Helper T cell (primary cell): Measurements from ENCODE around the gene DAOA.

GRCh38 chr13:101026285-101026559, 351.6 kb upstream of the TMTC4 start:
- PRO-cap, 2 experiments: no peak in any of the 2 experiments

DNA sequence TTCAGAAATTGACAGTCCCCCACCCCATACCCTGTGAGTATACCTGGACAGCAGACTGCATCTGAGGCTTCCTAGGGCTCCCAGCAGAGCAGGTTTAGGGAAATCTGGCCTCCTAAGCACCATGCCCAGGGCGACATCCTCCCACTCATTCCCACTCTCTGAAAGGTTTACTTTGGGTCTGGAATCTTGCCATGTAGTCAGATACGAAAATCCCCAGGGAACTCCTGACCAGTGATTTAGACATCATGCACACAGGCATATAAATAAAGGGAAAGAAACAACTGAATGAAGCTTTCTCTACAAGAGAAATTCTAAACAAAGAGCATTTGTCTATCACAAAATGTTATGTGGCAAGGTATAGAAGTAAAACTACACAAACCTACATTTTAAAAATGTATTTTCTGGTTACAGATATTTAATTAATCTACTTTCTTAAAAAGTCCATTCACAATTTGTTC, 795 bp upstream of the NALCN start:
- PRO-cap, 2 experiments: no peak in any of the 2 experiments

GRCh38 chr13:101429709-101430138, 13.4 kb upstream of the NALCN start:
- PRO-cap, 2 experiments: no peak in any of the 2 experiments

DNA sequence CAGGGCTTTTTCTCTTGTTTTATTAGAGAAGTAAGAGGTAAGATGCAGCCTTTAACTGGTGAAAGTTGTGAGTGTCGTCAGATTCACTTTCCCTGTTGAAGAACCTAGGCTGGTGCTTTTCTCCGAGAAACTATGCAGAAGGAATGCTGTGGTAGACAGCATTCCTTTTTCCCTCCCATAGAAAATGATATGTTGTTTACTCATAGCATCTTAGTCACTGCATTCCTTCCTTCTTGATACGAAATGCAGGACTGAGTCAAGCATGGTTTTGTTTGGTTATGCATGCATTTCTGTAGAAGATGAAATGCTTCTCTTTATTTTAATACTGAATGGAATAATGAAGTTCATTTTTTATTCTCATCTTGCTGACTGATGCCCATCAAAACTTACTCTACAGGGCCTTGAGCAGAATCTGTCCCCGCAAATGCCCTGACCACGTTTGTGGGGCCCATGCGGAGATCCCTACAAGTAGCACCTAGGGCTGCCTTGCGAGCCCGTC, 3.5 kb downstream of the ITGBL1 start:
- PRO-cap, 2 experiments: no peak in any of the 2 experiments

GRCh38 chr13:101489759-101490242, 37.3 kb downstream of the ITGBL1 start:
- PRO-cap, 2 experiments: no peak in any of the 2 experiments

- PRO-cap, 2 experiments: no peak in any of the 2 experiments
These were observed 70.8 kb downstream of the ITGBL1 start for GRCh38 chr13:101523192-101523657.

GRCh38 chr13:101523658-101523933, 71.1 kb downstream of the ITGBL1 start:
- PRO-cap, 2 experiments: no peak in any of the 2 experiments

DNA sequence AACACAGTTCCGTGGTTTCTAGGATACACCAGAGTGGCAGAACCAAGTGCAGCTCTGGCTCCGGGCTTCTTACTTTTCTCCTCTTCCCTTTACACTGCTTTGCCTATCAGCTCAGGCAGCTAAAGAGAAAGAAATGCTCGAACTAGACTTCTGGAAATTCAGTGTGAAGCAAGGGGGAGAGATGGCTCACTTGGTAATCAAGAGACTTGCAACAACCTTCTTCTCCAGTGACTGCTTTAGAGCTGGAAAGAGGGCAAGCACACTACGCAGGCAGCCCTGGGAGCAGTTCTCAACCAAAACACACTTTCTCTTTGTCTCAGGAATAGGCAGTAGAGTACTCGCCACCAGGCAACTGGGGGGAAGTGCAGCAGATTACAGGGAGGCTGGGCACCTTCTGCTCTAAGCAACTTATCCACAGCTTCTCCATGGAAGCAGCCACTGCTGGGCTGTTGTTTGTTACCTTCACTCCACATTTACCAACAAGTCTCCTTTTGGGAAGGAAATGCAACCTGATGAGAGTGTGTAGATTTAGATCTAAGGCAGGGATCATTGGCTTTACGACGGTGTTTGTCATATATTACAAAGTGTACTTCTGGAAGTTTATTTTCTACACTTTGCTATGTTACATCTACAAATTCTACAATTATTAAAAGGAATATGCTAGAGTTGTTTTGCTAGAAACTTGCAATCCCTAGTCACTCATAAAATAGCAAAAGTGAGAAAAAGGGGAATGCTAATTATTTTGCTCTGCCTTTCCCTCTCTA, 1.7 kb upstream of the FGF14 start:
- PRO-cap, 2 experiments: no peak in any of the 2 experiments

DNA sequence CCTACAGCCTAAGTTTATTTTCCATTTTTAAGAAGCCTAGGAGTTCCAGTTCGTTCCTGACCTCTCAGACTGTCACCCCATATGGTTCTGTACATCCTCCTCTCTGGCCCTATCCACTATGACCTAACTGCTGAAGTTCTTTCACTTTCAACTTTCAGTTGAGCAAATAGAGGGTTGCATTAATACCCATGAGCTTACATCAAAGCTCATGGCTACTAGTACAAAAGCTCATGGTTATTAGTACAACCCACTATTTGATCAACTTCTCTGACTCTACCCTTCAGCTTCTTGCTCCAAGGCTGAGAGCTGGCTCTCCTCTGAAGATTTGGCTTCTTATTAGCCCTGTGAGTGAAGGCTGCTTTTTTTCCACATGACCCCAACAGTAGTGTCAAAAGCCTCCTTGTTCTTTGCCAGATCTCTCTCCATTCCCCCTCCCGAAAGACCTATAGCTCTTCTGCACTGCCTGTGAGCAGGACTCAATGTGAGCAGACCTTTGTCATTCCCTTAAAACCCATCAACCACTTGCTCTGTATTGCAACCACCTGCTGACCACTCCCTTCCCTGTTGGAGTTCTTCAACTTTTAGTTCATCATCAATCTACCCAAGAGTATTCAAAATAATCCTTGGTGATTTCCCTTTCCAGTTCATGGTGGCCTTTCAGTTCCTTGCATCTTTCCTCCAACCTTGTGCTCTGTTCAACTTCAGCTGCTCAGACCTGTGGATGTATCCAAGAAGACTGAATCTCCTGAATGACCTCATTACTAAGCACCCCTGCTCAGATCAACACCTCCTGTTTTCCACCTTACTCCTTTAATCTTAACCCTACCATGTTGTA, 267.6 kb upstream of the TPP2 start:
- PRO-cap, 2 experiments: no peak in any of the 2 experiments

DNA sequence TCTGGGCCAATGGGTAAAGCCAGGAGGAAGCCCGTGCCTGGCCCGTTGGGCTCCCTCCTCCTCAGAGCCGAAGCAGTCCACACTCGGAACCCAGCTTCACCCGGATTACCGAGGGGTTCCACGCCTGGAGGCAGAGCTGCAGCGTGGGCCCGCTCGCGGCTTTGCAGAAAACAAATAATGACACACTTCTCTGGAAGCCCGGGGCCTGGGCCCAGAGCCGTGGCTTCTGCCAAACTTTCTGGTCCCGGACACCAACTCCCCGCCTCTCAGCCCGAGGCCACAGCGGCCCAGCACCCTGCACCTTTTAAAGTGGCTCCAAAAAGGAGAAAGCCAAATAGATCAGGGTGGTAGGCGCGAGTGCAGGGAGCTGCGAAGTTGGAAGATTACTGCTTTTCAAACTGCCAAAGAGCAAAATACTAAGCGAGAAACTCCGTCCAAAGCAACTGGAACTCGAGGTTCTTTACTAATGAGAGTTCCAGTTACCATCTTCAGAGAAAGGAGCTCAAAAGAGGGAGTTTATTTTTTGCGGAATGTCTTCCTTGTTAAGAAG, 202.0 kb upstream of the TPP2 start:
- PRO-cap, 2 experiments: no peak in any of the 2 experiments

- PRO-cap, 2 experiments: no peak in any of the 2 experiments
These were observed 115.2 kb upstream of the TPP2 start for GRCh38 chr13:102481630-102481960.

GRCh38 chr13:102680224-102680873, 14.5 kb downstream of the METTL21C start:
- PRO-cap, 2 experiments: no peak in any of the 2 experiments

- PRO-cap, 2 experiments: no peak in any of the 2 experiments
These were observed 3.1 kb downstream of the TEX30 start for GRCh38 chr13:102770227-102771063.

GRCh38 chr13:102798223-102798641, 544 bp downstream of the POGLUT2 start:
- PRO-cap, 2 experiments: no peak in any of the 2 experiments

- PRO-cap, 2 experiments: peak in 1 of 2 experiments; most common plus-strand start chr13:104984669 (in 1)
These were observed 481.5 kb upstream of the DAOA start for GRCh38 chr13:104984124-104984953.

- PRO-cap, 2 experiments: no peak in any of the 2 experiments
These were observed at the start of gene DAOA for GRCh38 chr13:105465800-105466298. DAOA (plus strand) TSS chr13:105466045.

- PRO-cap, 2 experiments: no peak in any of the 2 experiments
These were observed 456.1 kb downstream of the DAOA start for GRCh38 chr13:105921857-105922332.

DNA sequence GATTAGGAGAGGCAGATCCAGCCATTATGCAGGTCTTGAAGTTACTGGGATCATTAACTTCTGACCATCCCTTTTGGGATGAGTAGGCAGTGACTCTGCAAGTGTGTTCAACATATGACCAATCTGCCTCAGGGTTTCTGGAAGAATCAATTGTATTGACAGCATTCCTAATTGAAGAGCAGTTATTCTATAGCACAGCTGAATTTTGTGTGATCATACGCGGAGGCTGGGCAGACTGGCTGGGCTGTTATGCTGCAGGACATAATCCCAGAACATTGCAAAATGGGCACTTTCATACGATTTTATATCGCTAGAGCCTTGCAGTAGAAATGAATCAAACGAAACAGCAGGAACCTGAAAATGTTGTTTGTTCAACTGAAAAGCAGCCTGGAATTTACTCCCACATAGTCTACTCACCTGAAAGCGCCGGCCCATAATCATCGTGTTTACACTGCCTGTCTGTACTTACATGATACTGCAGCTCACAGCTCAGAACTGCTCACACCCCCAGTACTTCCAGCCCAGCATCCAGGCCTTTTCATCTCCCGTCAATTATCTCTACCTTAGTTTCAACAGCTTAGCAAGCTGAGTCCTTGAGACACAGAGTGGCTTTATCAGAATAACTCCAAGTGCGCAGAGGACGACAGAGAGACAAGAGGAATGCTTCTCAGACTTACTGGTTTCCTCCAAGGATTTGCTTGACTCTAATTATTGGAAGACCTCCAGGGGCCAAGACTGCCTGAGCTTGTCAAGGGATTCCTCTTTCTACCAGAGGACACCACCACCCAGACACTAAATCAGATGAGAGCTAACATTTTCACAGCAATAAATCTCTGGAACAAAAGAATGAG, 513.6 kb downstream of the DAOA start:
- PRO-cap, 2 experiments: no peak in any of the 2 experiments

DNA sequence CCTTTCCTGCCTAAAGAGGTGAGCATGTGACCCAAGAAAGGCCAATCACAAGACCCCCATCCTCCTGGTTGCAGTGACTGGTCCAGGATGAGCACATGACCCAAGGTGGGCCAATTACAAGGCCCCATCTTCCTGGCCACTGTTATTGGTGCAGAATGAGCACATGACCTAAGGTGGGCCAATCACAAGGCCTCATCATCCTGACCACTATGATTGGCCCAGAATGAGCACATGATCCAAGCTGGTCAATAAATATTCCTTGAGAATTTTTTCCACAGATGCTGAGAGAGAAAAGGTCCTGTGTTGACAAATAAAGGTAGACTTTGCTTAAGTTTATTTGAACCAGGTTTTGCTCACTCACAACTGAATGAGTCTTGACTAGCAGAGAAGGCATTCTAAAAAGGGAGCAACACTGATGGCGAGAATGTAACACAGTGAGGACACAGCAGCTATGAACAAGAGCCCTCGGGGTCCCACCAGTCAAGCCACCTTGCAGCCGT, 350.6 kb downstream of the EFNB2 start:
- PRO-cap, 2 experiments: no peak in any of the 2 experiments

- PRO-cap, 2 experiments: no peak in any of the 2 experiments
These were observed 183.3 kb downstream of the EFNB2 start for GRCh38 chr13:106352223-106352493.